Jurkat, Clone E6-1 (cell line): ENCODE measurements around the genes IFNA21, IFNA17, IFNA8, TUSC1 and MOB3B.

GRCh38 chr9:20623041-20623875, 959 bp upstream of the MLLT3 start:
- RRBS = 3% methylated on average over 11 of the region's 41 CpGs

DNA sequence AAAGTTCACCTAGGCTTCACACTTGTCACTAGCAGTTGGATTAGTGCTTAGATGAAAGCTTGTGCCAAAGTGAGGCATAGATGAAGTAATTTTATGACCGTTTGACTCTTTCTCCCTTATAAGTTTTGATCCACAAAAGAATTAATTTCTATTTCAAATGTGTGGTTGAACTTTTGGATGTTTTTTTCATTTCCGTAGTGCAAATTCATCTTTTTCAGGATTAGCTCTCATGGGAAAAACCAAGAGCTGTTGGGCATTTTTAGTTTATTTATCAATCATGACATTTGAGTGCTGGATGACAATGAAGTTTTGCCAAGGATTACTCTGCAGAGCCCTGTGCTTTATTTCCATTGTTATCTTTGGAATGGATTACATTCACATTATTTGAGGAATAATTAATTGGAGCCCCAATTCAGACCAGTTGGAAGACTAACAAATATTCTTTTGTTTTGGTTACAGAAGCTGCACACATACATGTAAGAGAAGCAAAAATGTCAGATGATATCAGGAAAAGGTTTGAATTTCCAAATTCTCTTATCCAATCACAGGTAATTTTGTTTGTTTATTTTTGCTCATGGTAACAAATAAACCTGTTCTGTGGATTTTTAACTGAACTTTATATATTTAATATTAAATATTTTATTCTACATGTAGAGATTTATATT, 30.9 kb downstream of the FOCAD start:
- RRBS = no CpG with 5 or more reads among the region's 2 CpGs

- RRBS = no CpG with 5 or more reads among the region's 2 CpGs
These were observed 147.1 kb downstream of the FOCAD start for GRCh38 chr9:20831159-20831475.

DNA sequence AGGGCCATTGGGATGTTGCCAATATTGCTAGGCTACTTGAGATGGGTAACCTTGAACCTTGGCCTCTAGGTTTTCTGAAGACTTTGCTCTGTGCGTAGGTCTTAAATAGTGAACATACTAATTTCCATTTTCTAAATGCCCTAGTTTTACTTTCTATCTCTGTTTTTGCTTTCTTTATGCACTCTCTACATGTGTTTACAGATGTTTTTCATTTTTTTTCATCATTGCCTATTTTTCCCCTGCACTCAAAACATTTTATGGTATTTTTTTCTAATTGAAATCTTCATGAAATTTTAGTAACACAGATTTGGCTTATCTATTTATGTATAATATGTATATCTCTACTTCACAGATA, at the start of gene IFNA21:
IFNA21 (minus strand) TSS at position 56 of the 355 bp plus-strand sequence.
- RRBS = no CpG with 5 or more reads among the region's 1 CpG

- RRBS = no CpG with 5 or more reads among the region's 2 CpGs
These were observed at the start of gene IFNA17 for GRCh38 chr9:21228007-21228460. IFNA17 (minus strand) TSS chr9:21228222.

GRCh38 chr9:21402789-21403300, 6.1 kb upstream of the IFNA8 start:
- RRBS = no CpG with 5 or more reads among the region's 29 CpGs

DNA sequence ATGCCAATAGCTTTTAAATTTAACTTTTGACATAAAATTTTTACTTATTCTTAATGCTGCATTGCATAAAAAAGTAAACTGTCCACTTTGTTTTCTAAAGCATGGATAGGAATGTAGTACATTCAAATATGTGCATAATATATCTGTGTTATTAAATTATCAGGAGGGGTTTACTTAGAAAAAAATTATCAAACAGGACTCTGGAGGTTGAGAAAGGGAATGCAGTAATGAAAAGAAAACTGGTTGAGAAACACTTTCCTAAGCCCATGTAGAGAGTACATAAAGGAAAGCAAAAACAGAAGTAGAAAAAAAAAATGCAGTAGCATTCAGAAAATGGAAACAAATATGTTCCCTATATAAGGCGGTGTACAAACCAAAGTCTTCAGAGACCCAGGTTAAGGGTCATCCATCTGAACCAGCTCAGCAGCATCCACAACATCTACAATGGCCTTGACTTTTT, at the start of gene IFNA8:
IFNA8 (plus strand) TSS at position 385 of the 460 bp plus-strand sequence.
- RRBS = no CpG with 5 or more reads among the region's 1 CpG

DNA sequence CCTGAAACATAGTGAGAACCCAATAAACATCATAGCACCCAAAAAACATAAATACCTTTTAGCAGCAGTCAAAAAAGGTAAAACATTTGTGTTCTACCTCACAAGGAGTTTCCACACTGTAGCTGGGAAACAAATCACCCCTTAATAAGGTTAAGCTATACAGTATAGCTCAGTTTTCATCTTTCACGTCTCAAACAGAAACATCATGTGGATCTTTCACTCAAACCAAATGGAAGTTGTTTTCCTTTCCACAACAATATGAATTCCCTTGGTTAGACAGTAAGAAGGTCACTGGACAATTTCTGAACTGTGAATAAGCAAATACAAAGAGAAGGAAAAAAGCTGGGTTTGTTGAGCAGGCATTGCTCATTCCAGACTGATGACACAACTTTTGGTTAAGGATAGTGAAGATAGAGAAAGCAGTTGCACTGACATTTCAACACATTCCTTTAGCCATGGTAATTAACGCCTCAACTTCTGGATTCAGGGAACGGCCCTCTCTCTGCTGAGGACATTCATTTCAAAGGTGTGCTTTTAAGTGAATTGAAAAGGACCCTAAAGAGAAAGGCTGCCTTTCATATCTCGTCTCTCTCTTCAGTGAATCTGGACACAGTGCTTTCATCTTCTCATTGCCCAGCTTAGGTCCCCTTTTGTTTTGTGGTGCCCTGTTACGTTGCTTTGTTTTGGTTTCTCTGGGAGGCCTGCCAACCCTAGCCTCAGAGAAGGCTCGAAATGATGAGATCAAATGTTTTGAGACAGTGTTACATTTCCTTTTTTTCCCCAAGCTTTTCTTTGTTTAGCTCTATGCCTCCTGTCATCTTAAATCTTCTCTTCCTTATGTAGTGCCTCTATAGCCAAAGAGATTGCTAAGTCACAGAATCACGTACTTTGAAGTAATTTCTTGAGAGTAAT, 94.2 kb upstream of the IFNE start:
- RRBS = no CpG with 5 or more reads among the region's 7 CpGs

DNA sequence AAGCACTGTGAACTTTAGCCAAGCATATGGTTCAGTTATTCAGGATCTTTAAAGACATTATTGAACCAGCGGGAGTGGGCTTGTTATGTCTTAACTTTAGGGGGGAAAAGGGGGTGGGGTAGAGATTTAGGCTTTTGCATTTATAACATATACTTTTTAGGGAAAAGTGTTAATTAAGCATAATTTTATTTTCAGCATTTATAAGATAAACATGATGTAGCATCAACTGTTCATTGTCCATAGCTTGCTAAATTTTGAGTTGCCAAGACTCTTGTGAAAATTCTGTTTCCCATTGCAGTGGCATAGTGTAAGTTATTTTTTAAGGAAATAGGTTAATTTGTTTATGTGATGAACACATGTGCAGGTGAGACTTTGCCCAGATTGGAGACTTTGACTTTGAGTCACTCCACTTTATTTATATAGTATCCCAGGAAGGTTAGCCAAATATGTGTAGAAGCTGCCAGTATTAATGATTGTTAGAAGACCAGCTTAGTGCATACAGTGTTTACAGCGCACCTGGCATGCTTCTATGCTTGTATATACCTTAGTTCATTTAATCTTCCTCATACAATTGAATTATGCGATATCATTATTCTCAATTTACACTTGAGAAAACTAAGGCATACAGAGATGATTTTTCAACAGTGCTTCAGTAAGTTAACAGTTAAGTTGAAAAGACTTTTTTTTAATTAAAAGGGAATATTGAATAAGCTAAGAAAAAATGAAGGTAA, 50.9 kb downstream of the MTAP start:
- RRBS = no CpG with 5 or more reads among the region's 3 CpGs

- RRBS = no CpG with 5 or more reads among the region's 7 CpGs
These were observed 103.7 kb upstream of the CDKN2B start for GRCh38 chr9:22112799-22113222.

- RRBS = 71% methylated on average over 20 of the region's 111 CpGs
These were observed at the start of gene TUSC1 for GRCh38 chr9:25677747-25678950. TUSC1 (minus strand) TSS chr9:25678444.

DNA sequence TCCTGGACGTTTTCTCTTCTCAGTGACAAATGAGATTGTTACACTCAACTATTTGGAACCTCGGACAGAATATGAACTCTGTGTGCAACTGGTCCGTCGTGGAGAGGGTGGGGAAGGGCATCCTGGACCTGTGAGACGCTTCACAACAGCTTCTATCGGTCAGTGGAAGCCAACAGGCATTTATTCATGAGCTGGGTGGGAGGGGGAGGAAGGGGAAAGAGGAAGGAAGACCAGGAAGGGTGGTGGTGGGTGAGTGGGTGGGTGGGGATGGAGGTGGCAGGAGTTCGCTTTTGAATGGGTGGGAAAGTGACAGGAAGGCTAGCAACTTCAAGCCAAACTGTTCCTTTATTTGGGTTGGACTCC, 83.4 kb downstream of the TEK start:
- RRBS = no CpG with 5 or more reads among the region's 7 CpGs

GRCh38 chr9:27371628-27371814, 74.6 kb upstream of the EQTN start:
- RRBS = no CpG with 5 or more reads among the region's 2 CpGs

GRCh38 chr9:27525957-27526417, 1.9 kb downstream of the IFNK start:
- RRBS = no CpG with 5 or more reads among the region's 3 CpGs

DNA sequence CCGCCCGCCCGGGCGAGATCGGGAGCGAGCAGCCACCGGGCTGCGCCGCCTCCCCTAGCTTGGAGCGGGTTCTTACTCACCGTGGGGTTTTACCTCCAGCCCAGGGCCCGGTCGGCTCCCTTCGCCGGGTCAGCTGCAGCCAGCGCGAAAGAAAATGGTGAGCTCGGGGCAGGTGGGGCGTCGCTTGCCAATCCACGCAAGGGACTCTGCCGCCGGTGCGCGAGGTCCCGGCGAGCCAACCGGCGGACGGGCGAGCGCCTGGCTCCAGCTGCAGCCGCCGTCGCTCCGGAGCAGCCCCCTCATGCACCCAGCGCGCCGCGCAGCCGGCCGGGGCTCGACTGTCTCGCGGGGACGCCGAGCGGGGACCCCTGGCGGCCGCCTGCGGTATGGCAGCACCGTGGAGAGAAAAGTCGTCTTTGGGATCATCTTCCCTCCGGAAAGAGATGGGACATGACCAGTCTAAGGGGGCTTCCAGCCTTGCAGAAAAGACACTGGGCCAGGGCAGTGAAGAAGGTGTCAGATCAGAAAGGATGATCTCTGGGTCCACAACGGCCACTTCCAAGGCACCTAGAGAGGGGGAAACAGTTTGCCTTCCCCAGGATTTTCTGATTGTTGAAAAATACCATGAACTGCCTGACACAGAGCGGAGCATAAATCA, at the start of gene MOB3B:
MOB3B (minus strand) TSS at position 340 of the 658 bp plus-strand sequence.
- RRBS = 3% methylated on average over 37 of the region's 56 CpGs

DNA sequence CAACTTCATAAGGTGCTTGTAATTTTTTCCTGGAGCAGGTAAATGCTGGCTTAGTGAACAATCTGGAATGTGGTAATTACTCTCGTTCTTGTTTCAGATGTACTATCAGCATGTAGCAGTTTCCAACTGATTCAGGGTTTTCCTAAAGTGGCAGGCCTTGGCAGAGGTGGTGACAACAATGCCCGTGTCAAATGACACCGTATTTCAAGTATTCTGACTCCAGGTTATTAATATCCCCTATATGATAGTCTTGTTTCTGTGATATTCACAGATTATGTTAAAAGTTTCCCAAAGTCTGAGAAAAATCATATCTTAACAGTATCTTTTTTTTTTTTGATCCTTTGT, 1.2 kb downstream of the C9orf72 start:
- RRBS = no CpG with 5 or more reads among the region's 3 CpGs

GRCh38 chr9:27600172-27600887, 27.0 kb upstream of the C9orf72 start:
- RRBS = no CpG with 5 or more reads among the region's 3 CpGs

DNA sequence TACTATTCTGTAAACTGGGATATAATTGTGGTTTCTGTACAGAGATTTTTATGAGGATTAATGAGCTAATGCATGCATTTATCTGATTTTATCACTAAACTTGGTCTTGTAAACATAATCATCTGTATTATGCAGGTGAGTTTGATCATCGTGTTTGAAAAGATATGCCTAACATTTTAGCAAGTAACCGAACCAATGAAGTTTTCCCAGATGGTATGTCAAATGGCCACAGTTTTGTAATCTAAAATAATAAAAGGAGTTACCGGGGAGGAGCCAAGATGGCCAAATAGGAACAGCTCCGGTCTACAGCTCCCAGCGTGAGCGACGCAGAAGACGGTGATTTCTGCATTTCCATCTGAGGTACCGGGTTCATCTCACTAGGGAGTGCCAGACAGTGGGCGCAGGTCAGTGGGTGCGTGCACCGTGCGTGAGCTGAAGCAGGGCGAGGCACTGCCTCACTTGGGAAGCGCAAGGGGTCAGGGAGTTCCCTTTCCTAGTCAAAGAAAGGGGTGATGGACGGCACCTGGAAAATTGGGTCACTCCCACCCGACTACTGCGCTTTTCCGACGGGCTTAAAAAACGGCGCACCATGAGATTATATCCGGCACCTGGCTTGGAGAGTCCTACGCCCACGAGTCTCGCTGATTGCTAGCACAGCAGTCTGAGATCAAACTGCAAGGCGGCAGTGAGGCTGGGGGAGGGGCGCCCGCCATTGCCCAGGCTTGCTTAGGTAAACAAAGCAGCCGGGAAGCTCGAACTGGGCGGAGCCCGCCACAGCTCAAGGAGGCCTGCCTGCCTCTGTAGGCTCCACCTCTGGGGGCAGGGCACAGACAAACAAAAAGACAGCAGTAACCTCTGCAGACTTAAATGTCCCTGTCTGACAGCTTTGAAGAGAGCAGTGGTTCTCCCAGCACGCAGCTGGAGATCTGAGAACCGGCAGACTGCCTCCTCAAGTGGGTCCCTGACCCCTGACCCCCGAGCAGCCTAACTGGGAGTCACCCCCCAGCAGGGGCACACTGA, 117.3 kb upstream of the C9orf72 start:
- RRBS = no CpG with 5 or more reads among the region's 36 CpGs

DNA sequence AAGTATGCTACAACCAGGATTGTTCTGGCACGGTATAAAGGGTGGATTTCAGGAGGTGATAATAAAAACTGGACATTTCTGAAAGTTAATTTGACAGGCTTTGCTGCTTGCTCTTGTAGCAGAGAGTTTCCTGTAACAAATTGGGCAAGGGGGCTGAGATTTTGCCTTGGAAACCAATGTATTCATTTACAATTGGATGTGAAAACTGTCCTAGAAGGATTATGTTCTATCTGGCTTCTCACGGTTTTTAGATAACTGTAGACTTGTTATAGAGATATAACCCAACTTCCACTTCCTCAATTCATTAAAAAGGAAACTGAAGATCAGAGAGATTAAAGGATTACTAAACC, 129.8 kb upstream of the C9orf72 start:
- RRBS = no CpG with 5 or more reads among the region's 2 CpGs

GRCh38 chr9:28387255-28387568, 813.9 kb upstream of the C9orf72 start:
- RRBS = no CpG with 5 or more reads among the region's 4 CpGs